ENCODE measurements around the genes NNAT, RPRD1B and FAM83D.

- RRBS, result 60% methylated on average over 7 of the region's 81 CpGs
Measured at GRCh38 chr20:37520828-37521855, at the start of gene NNAT. NNAT (plus strand) TSS chr20:37521250.

GRCh38 chr20:37710838-37711487 lies 17.1 kb downstream of the CTNNBL1 start:
- RRBS, result no CpG with 5 or more reads among the region's 4 CpGs

DNA sequence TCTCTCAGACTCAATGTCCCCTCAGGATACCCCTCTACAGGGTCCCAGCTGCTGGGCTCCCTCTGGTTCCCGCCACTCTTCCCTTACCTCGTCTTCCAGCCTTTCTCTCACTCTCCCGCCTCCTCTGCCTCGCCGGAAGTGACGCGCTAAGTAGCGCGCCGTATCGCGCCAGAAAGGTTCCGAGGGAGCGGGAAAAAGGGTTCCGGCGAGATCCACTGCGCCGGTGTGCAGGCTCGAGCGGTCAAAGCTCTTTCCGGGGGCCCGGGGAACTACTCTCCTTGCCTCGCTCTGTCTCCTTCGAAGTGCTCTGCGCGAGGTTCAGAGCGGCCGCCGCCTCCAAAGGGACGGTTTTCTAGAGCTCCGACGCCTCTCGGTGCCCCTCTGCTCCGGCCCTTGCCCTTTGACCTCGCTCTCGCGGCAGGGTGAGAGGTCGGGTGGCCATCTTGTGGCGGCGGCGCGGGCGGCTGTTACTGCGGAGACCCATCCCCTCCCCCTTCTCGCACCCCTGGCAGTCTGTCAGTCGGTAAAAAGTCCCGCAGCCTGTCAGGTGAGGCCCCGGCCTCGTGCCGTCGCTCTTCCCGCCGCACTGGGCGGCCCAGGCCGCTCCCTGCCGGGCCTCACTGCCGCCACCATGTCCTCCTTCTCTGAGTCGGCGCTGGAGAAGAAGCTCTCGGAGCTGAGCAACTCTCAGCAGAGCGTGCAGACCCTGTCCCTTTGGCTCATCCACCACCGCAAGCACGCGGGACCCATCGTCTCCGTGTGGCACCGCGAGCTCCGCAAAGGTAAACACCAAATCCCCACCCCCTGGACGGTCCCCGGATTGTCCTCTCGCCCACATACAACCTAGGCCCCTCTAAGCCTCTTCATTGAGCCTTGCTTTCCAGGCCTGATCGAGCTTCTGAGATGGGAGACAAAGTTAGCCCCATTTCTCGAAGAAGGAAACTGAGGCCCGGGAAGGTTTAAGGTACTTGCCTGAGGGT lies at the start of gene RPRD1B:
RPRD1B (plus strand) TSS at position 430 of the 980 bp plus-strand sequence.
- RRBS, result 1% methylated on average over 20 of the region's 75 CpGs

- RRBS, result no CpG with 5 or more reads among the region's 3 CpGs
Measured at GRCh38 chr20:38360269-38360788, 14.0 kb downstream of the LBP start.

GRCh38 chr20:38428252-38429072 lies 44.2 kb upstream of the RALGAPB start:
- RRBS, result no CpG with 5 or more reads among the region's 11 CpGs

- RRBS, result no CpG with 5 or more reads among the region's 6 CpGs
Measured at GRCh38 chr20:38449104-38449751, 23.4 kb upstream of the RALGAPB start.

GRCh38 chr20:38731577-38731941 lies 7.3 kb downstream of the SLC32A1 start:
- RRBS, result 2% methylated on average over 10 of the region's 16 CpGs

- RRBS, result no CpG with 5 or more reads among the region's 3 CpGs
Measured at GRCh38 chr20:38755421-38755686, 7.1 kb downstream of the ACTR5 start.

DNA sequence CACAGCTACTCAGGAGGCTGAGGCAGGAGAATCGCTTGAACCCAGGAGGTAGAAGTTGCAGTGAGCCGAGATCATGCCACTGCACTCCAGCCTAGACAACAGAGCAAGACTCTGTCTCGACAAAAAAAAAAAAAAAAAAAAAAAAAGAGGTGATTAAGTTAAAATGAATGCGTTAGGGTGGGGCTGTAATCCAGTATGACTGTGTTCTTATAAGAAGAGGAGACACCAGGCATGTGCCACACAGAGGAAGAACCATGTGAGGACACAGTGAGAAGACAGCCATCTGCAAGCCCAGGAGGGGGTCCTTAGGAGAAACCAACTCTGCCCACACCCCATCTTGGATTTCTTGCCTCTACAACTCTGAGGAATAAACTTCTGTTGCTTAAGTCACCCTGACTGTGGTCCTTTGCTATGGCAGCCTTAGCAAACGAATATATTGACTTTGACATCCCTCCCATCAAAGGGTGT lies 16.0 kb upstream of the PPP1R16B start:
- RRBS, result no CpG with 5 or more reads among the region's 5 CpGs

DNA sequence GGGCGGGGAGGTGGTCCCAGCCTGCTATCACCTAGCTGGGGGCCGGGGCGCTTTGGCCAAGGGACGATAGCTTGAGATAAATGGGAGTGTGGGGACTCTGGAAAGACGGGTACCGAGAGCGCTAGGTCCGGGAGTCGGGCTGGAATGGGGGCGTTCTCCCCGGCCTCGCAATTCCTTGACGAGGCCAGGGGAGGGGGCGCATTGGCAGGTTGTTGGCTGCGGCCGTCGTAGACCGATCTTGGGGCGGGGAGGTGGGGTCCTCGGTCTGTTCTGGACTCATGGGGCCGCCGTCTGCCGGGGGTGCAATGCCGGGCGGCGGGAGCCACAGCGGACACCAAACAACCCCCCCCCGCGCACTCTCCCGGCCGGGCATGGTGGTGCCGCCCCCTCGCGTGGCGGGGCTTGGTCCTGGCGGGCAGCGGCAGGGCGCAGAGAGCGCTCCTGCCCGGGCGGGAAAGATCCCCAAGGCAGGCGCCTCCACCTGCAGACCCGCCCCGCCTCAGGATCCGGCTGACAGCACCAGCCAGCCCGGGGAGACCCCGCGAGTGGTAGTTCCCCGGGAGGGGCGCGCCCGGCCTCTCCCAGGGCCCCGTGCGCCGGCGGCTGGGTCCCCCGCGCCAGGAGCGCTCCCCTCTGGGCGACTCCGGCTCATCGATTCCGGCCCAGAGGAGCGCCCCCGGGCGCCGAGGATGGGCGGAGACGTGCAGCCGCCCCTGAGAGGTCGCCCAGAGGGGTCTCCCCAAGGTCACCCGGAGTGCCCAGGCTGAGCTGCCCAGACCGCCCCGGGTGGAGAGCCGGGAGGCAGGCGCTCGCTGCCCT lies 573 bp downstream of the PPP1R16B start:
- RRBS, result 2% methylated on average over 47 of the region's 77 CpGs

- RRBS, result no CpG with 5 or more reads among the region's 5 CpGs
Measured at GRCh38 chr20:38810795-38811365, 5.4 kb downstream of the PPP1R16B start.

- RRBS, result no CpG with 5 or more reads among the region's 5 CpGs
Measured at GRCh38 chr20:38811563-38812136, 6.2 kb downstream of the PPP1R16B start.

- RRBS, result no CpG with 5 or more reads among the region's 5 CpGs
Measured at GRCh38 chr20:38818222-38818697, 12.8 kb downstream of the PPP1R16B start.

- RRBS, result no CpG with 5 or more reads among the region's 20 CpGs
Measured at GRCh38 chr20:38840022-38841341, 35.0 kb downstream of the PPP1R16B start.

DNA sequence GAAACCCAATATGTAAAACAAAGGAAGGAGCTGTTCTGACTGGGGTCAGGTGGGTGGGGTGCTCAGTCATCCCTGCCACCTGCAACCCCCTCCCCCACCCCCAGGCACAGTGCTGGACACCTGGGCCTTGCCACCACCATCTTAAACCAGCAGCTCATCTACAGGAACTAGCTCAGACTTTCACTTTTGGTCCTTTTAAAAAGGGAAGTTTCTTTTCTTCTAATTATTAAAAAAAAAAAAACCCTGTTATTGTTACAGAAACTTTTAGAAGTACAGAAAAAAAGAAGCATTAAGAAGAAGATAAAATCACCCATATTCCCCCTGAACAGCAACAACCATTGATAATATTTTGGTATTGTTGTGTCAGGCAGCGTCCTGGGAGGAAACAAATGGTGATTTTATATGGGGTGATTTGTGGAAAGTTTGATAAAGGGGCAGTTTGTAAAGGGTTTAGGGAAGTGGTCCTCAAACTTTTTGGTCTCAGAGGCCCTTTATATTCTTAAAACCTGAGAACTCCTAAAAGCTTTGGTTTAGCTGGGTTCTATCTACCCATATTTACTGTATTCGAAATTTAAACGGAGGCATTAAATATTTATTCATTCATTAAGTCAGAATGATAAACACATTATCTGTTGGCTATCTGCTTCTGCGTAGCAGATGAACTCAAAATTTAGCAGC lies 37.2 kb downstream of the PPP1R16B start:
- RRBS, result no CpG with 5 or more reads among the region's 4 CpGs

DNA sequence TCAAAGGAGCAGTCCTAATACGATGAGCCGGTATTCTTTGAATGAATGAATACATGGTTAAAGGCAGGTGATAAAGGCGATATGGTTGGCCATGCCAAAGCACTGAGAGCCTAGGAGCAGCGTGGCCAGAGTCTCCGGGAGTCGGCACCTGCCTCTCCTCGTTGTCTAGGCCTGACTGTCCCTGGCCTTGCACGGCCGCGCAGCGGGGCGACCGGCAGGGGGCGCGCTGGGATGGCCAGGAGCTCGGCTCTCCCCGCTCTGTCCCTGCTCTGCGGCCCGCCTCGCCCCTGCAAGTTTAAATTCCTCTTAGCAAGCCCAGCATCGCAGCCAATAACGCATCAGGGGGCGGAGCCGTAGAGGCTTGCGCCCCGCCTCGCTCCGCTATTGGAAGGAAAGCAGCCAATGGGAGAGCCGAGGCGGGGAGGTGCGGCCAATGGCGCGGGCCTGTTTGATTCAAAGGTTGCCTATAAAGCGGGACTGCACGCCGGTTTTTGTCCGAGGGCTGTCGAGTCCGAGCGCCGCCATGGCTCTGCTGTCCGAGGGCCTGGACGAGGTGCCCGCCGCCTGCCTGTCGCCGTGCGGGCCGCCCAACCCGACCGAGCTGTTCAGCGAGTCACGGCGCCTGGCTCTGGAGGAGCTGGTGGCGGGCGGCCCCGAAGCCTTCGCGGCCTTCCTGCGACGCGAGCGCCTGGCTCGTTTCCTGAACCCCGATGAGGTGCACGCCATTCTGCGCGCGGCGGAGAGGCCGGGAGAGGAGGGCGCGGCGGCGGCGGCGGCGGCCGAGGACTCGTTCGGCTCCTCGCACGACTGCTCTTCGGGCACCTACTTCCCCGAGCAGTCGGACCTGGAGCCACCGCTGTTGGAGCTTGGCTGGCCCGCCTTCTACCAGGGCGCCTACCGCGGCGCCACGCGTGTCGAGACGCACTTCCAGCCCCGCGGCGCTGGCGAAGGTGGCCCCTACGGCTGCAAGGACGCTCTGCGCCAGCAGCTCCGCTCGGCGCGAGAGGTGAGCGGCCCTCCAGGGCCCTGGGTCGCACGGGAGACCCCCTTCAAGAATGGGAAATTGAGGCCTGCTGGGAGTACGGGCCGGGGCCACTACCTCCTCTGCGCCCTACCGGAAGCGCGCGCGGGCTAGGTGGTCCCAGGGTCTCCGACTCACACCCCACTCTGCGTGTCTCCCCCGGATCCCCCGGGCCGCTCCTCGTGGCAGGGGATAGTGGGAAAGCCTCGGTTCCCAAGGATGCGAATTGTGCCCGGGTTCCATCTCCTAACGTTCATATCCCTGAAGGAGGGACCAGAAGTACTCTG lies at the start of gene FAM83D:
FAM83D (plus strand) TSS at position 498 of the 1,308 bp plus-strand sequence.
- RRBS, result 10% methylated on average over 25 of the region's 128 CpGs

DNA sequence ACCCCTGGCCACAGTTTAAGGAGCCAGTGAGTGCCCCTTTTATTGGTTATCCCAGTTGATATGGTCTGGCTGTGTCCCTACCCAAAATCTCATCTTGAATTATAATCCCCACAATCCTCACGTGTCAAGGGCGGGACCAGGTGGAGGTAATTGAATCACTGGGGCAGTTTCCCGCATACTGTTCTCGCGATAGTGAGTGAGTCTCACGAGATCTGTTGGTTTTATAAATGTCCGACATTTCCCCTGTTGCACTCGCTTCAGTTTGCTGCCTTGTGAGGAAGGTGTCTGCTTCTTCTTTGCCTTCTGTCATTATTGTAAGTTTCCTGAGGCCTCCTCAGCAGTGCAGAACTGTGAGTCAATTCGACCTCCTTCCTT lies 116.5 kb downstream of the DHX35 start:
- RRBS, result no CpG with 5 or more reads among the region's 9 CpGs

DNA sequence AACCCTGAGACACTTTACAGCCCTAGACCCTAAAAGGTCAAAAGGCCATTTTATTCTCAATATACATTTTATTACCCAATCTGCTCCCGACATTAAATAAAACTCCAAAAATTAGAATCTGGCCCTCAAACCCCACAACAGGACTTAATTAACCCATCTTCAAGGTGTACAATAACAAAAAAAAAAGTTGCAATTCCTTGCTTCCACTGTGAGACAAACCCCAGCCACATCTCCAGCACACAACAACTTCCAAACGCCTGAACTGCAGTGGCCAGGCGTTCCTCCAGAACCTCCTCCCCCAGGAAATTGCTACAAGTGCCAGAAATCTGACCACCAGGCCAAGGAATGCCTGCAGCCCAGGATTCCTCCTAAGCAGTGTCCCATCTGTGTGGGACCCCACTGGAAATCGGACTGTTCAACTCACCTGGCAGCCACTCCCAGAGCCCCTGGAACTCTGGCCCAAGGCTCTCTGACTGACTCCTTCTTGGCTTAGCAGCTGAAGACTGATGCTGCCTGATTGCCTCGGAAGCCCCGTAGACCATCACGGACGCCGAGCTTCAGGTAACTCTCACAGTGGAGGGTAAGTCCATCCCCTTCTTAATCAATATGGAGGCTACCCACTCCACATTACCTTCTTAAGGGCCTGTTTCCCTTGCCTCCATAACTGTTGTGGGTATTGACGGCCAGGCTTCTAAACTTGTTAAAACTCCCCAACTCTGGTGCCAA lies 417.9 kb downstream of the MAFB start:
- RRBS, result no CpG with 5 or more reads among the region's 10 CpGs

DNA sequence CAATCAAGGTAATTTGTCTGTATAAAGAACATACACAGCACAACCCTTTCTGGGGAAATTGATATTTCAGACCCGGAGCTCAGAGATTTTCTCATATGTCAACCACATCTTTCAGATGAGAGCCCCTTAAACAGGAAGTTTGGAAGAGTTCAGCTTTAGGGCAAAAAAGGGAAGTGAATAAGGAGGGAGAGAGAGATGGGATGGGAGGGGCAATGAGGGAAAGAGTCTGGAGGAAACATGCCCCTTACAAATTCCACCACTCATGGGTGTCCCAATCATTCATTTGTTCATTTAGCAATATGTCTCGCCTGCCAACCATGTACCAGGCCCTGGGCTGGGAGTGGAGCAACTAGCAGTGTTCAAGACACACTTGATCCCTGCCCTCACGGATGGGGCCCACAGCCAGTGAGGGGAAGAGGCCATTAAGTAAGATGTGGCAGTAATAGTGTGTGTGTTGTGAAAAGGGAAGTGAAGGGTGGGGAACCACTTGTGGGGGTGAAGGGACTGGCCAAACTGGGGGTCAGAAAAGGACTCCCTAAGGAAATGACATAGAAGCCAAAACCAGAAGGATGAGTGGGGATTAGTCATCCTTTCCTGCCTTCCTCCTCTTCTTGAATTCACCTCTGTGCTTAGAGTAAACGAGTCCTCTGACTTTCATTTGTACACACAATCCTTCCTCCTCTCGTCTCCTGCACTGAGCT lies 190.8 kb downstream of the MAFB start:
- RRBS, result no CpG with 5 or more reads among the region's 5 CpGs